Vagina (tissue), 1 donor: ENCODE measurements around a stretch of chr17.

DNA sequence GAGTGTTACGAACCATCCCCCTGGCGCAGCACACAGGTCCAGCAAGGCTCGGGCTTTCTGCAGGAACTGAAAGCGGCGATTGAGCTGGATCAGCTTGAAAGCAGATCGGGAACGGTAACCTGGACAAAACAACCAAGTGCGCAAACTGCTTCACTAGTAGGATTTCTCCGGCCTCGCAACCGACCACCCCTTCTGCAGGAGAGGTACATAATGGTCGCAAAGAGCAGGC is 763 bp upstream of the PSMC5 start:
- PRO-cap, result no peak
- RAMPAGE, long total RNA, result no peak

DNA sequence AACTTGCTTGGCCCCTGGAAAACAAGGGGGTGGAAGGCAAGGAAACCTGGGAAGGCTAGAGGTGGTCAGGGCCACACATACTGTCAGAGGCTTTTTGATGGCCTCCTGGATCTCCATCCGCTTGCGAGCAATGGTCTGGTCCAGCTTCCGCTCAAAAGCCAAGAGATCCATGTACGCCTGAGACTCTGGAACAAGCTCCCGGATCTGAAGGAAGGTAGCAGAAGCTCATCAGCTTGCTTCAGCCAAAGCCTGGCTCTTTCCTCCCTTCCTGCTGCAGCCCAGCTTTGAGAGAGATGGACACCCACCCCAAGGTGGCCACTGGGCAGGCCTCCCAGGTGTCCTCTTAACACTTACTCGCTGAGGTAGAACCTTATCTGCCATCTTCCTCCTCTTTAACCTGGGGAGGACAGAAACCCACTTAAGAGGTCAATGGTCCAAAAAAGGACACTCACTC is 5.6 kb downstream of the SMARCD2 start:
- PRO-cap, result no peak
- RAMPAGE, long total RNA, result start-site peak on the minus strand centred at position 165 of the sequence, 58 bp wide, 49 reads; start-site peak on the minus strand centred at position 375 of the sequence, 35 bp wide, 34 reads

- PRO-cap, result unidirectional peak, minus-strand start at chr17:63961690; unidirectional peak, plus-strand start at chr17:63962137
- RAMPAGE, long total RNA, result start-site peak on the minus strand at chr17:63961476-63961539, 5 reads
Observed at GRCh38 chr17:63961236-63962312, 11.1 kb downstream of the SCN4A start.

DNA sequence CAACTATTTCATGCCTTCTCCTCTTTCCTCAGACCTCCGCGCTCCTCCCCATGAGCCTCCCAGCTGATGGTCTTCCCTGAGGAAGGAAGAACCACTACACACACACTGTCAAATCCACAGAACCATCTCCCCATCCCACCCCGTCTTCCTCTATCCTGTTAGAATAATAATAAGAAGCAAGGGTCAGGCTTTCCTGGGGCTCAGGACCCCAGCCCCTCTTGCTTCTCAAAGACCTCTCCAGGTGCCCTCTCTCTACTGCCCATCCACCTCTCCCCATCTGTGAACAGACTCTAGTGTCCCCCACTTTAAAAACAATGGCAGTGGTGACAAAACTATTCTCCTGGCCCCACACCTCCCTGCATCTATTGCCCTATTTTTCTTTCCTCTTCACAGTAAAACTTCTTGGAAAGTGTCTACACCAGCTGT is 3.7 kb upstream of the SCN4A start:
- PRO-cap, result no peak
- RAMPAGE, long total RNA, result no peak

DNA sequence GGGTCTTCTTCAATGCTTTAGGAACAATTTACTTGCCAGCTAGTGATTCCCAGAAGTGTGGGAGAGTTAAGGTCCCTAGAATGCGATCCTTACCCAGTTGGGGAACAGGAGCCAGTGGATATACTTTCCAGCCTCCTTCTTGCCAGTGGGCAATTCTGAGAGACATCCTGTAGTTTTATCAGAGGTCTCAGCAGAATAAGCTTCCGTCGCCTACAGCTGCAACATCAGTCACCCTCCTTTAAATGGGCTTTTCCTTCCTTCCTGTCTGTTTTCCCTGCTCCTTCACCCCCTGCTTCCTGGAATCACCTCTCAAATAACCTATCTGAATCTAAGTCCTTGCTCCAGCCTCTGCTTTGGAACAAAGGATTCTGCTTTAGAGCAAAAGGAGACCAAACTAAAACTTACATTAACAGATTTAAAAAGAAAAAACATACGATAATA is 4.0 kb downstream of the ICAM2 start:
- PRO-cap, result no peak
- RAMPAGE, long total RNA, result no peak

DNA sequence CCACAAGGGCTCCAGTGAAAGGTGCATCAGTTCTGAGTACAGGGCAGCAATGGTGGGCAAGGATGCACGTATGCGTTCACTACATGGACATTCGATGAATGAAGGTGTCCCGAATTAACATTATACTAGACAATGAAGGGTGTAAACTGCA is 17.0 kb upstream of the ERN1 start:
- PRO-cap, result no peak
- RAMPAGE, long total RNA, result no peak

GRCh38 chr17:64320161-64321126 is 57.4 kb upstream of the TEX2 start:
- PRO-cap, result no peak
- RAMPAGE, long total RNA, result no peak

GRCh38 chr17:64340653-64341028 is 50.0 kb downstream of the PECAM1 start:
- PRO-cap, result no peak
- RAMPAGE, long total RNA, result no peak

DNA sequence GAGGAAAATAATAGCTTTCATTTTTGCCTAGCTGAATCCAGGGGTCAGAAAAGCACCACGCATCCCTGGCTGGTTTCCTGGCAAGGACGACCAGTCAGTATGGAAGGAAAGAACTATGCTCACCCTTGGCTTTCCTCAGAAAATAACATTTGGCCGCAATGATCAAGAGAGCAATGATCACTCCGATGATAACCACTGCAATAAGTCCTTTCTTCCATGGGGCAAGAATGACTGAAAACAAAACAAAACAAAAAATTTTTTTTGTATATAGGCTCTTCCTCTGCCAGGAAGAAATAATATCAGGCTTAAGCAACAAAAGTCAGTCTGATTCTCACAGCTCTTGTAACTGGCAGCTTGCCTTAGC is 35.9 kb downstream of the PECAM1 start:
- PRO-cap, result no peak
- RAMPAGE, long total RNA, result no peak

GRCh38 chr17:64387888-64388554 is 2.6 kb downstream of the PECAM1 start:
- PRO-cap, result no peak
- RAMPAGE, long total RNA, result no peak

DNA sequence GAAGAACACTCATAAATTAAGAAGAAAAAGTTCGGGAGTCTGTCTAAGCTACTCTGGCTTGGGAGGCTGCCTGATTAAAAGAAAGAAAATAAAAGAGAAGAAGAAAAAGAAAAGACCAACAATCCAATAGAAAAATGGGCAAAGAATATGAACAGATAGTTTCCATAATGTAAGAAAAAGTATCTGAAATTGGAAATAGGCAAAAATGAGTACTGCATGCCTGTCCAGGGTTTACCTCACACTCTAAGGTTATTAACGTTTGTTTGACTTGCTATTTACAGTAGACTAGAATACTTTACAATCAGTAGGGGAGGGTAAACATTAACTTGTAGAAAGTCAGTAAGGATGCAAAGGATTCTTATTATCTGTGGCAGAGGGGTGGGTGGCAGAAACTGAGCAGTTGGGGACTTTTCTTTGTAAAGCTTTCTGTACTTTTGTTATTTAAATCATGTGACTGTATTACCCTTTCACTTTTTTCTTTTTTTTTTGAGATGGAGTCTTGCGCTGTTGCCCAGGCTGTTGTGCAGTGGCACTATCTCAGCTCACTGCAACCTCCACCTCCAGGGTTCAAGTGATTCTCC is 5.4 kb upstream of the PECAM1 start:
- PRO-cap, result no peak
- RAMPAGE, long total RNA, result no peak

DNA sequence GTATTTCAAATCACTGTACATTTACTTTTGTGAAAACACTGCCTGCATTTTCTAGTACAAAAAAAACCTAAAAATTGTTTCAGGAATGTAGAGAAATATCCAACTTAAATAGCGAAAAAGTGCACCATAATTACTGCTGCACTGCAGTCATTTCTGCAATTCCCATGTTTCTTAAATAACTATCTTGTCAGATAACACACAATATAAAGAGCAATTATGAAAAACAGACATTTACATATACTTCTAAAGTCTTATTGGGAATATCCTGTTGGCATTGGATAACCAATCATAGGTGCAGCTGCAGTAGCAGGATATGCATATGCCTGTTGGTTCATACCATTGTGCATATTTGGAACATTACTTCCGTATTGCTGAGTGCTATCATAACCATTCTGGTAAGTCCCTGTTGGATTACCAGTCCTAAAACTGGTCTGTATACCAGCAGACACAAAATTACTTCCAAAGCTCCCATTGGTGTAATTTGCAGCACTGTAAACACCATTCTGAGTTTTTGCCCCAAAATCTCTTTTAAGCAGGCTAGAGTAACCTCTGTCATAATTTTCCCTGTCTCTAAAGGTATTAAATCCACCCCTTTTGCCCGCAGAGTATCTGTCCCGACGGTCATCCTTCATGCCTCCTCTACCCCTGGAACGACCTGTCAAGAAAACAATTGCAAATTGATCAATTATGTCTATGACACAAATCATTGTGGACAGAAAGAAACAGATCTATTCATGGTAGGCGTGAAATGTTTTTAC is 3.0 kb upstream of the POLG2 start:
- PRO-cap, result no peak
- RAMPAGE, long total RNA, result no peak

DNA sequence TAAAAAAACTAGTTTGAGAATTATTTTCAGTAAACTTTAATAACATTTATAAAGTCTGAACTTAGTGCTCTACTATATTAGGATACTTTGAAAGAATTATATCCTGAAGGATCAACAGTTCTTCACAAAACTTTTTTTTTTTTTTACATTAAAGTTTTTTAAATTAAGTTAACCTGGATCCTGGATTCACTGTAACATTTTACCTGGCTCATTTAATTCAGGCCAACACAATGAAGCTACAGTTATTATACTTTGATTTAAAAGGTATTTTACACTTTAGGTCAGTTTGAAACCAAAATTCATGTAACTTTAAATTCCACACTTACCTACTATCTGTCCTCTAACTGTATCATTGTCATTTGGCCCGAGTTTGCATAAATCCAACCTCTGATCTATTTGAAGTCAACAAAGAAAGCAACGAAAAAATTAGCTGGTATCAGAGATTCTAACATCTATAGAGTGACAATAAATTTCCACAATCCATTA is 71.3 kb downstream of the SMURF2 start:
- PRO-cap, result no peak
- RAMPAGE, long total RNA, result start-site peak on the minus strand centred at position 430 of the sequence, 183 bp wide, 28 reads

- PRO-cap, result no peak
- RAMPAGE, long total RNA, result no peak
Observed at GRCh38 chr17:64611717-64612203, 50.3 kb downstream of the SMURF2 start.

- PRO-cap, result no peak
- RAMPAGE, long total RNA, result no peak
Observed at GRCh38 chr17:64708884-64709475, 46.9 kb upstream of the SMURF2 start.

GRCh38 chr17:64776532-64777753 is 114.8 kb upstream of the SMURF2 start:
- PRO-cap, result bidirectional peak, plus-strand start at chr17:64777024, minus-strand start at chr17:64776824; unidirectional peak, plus-strand start at chr17:64777317
- RAMPAGE, long total RNA, result no peak

- PRO-cap, result no peak
- RAMPAGE, long total RNA, result no peak
Observed at GRCh38 chr17:64897237-64897683, 22.0 kb downstream of the LRRC37A3 start.

- PRO-cap, result no peak
- RAMPAGE, long total RNA, result no peak
Observed at GRCh38 chr17:64965076-64965704, 45.9 kb upstream of the LRRC37A3 start.

DNA sequence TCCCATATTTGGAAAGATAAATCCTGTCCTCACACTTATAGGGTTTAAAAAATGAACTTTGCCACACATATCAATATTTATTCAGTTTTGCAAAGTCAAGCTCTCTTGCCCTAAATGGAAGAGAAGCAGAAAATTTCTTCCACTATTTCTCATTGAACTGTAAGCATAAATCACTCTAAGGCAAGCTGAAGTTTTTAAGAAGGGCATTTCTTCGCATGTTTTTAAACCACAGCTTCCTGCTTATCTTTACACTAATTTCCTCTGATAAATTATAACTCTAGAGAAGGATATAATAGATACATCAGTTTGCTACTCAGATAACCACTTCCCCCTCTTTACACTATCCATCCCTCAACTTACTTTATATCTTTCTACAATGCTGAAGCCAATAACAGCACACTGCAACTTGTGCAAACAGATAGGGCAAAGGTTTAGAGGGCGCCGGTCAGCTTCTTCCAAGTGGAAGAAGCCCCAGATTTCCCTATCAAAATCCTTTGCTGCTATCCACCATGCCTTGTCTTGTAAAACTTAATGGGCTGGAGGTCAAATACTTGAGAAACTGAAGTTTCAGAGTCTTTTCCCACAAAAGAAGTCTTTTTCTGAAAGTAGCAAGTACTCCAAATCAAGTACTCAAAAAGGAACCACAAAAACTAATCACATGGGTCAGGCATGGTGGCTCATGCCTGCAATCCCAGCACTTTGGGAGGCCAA is 49.8 kb upstream of the LRRC37A3 start:
- PRO-cap, result no peak
- RAMPAGE, long total RNA, result no peak

- PRO-cap, result bidirectional peak, plus-strand start at chr17:64976153, minus-strand start at chr17:64975966
- RAMPAGE, long total RNA, result no peak
Observed at GRCh38 chr17:64975899-64976439, 56.7 kb upstream of the LRRC37A3 start.